Foreskin fibroblast (primary cell): ENCODE results near the genes LRIF1 and CAPZA1.

DNA sequence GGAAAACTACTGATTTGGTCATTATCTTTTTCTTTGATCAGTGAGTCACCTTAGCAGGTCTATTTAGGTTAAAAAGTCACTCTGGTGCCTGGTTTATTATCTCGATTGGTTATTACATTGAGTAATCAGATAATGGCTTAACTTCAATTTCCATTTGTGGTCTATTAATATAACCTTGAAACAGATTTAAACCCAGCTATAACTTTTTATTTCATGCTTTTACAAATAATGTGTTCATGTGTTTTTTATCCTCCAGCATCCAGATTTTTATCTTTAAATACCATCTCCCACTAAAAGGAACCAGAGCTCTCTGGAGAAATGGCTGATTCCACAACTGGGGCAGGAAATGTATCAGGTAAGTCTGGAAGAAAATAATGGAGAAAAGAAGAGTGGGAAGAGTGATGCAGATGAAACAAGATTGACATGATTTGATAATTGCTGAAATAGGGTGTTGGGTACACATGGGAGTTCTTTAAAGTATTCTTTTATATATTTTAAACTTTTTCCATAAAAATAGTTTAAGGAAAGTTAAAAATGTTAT is 2.5 kb upstream of the RBM15 start:
- RRBS, result no CpG with 5 or more reads among the region's 1 CpG

DNA sequence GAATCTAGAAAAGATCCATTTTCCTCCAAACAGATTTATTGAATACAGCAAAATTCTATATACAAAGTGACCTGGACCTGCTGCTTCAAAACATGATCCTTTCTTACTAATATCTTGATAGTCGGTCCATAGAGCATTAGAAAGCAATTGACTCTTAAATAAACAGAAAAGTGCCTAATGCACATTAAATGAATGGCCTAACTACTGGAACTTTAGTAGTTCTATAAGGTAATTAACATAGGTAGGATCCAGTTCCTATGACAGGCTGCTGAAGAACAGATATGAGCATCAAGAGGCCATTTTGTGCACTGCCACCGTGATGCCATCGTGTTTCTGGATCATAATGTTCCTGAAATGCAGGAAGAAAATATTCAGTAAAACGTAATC is 6.3 kb downstream of the LAMTOR5 start:
- RRBS, result no CpG with 5 or more reads among the region's 4 CpGs

- RRBS, result no CpG with 5 or more reads among the region's 3 CpGs
These were observed 3.5 kb downstream of the KCNA3 start for GRCh38 chr1:110671173-110671735.

- RRBS, result no CpG with 5 or more reads among the region's 6 CpGs
These were observed 19.4 kb downstream of the CD53 start for GRCh38 chr1:110892281-110892805.

GRCh38 chr1:110963174-110964128 is at the start of gene LRIF1:
Gene LRIF1, minus strand, starts transcription at chr1:110963922.
- RRBS, result 2% methylated on average over 14 of the region's 68 CpGs

- RRBS, result no CpG with 5 or more reads among the region's 9 CpGs
These were observed 7.6 kb downstream of the CEPT1 start for GRCh38 chr1:111147365-111148305.

DNA sequence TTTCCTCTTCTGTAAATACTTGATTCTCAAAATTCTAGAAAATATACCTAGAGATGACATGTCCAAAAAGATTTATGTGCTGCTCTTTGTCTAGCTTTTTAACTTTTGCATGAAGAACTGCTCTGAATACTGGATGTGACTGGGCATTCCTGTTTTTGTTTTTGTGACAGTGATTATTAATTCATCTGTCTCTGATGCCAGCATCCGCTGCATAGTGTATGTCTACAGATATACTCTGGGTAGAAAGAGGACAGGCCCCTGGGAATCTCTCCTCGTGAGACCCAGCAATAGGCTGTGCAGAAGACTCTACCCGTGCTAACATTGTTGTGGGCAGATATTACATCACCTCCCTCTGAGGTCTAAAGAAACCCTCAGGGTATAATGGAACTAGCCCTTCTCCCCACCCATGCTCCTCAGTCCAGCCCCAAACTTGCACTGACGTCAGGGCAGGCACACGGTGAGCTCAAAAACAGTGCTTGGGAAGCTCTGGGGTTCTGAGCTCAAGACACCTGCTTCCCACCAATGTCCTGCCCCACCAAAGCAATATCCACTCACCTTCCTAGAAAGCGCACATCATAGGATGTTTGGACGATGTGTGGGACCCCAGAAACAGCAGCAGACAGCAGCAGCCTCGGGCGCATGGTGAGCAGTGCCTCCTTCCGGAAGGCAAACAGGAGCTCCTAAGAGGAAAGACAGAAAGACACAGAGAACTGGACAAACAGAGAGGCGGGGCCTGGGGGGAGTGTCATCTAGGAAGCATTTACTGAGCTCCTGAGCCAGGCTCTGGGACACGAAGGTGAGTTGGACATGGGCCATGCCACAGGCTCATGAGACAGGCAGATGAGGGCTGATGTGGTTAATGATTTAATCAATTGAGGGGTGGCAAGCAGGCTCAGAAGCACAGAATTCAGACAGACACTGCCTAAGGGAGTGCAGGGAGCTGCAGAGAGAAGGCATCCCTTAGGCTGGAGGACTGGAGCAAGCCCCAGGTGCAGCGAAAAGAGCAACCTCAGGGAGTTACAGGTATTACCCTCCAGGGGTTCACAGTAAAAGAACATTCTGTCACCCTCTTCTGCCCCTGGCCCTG is 4.8 kb downstream of the OVGP1 start:
- RRBS, result no CpG with 5 or more reads among the region's 13 CpGs

DNA sequence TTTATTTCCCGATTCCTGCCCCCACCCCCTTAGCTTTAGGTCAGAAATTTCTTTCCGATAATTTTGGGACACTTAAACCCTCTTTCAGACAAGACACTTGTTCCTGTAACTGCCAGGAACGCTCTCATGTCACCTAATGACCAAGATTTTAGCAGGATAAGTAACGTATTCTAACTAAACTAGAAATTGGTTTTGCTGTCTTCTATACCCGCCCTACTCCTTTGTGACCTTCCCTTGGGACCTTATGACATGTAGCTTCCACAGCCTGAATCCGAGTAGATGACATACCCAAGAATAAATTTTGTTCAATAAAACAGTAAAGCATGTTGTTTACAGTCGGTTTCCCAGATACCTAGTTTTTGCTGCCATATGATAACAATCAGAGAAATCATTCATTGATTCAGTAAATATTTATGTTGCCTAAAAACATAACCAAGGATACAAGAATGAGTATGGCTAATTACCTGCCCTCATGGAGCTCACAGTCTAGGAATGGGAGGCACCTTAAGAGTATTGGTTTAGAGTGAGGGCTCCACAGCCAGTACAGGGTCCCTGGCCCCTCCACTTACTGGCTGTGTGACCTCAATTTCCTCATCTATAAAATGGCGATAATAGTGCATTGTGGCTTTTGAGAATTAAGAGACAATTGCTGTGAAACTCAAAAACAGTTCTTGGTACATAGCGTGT is 799 bp downstream of the ATP5PB start:
- RRBS, result no CpG with 5 or more reads among the region's 9 CpGs

DNA sequence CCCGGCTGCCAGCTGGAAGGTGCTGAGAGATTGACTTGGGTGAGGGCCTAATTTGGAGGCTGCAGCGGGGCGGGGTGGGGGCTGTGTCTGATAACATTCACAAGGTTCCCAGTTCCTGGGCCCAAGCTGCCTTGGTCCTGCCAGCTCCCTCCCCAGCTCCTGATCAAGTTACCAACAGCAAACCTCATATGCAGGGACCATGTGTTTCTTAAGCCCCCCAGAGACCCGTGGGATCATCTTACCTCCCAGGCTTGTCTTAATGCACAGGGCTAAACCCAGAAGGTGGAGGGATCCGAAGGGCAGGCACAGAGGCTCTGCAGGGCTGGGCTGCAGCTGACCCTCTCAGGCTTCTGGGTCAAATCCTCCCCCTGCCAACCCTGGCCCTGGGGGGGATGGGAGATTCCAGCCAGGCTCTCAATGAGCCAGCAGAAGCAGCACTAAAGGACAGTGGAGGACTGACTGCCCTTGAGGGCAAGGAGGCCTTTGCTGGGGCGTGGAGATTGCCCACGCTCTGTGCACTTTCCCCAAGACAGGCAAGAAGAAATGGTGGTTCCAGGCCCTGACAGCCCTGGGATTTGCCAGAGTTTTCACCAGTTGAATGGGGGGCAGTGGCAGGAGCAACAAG is 9.6 kb downstream of the INKA2 start:
- RRBS, result 42% methylated on average over 1 of the region's 7 CpGs

DNA sequence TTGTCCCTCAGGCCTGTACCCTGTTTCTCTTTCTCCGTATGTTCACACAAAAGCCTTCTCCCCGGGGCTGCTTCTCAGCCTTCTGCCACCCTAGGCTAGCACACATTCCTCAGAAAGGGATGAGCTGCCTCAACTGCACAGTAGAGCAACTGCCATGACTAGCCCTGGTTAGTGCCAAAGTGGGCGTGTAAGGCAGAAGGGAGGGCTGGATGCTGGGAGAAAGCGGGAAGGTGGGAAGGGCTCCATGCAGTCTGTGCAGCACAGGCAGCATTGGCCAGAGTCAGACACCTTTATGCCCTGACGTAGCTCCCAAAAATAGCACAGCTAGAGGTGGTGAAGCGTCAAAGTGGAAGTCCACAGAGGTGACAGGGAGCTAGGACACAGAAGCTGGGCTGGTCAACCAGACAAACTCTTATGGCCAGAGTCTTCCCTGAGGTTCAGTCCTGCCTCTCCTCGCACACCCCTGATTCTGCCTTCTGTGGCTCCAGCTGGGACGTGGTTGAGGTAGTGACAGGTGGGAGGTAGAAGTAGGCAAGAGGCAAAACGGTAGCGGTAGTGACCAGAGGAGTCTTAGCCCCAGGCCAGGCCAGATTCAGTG is 45.4 kb downstream of the DDX20 start:
- RRBS, result no CpG with 5 or more reads among the region's 10 CpGs

GRCh38 chr1:111947920-111948517 is 41.4 kb downstream of the KCND3 start:
- RRBS, result no CpG with 5 or more reads among the region's 5 CpGs

DNA sequence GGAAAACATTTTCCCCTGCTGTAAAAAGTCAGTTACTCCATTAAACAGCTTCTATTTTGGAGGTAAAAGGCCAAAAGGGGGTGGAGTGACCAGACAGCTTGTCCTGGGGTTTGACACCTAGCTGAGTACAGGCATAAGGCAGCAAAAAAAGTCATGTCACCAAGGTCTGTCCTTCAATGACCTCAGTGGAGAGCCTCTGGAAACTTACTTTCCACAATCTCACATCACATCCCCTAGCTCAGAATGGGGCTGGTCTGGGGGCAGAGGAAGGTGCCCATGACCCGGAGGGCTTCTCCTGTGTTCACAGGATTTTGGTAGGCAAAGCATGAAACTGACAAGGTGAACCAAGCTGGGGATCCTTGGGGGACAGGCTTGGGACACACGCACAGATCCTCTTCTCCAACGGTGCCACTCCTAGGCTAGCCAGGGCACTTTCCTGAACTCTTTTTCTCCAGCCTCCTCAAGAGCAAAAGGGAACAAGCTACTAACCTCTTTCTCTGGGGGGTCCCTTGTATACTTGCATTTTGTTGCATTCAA is 1.5 kb downstream of the KCND3 start:
- RRBS, result no CpG with 5 or more reads among the region's 3 CpGs

- RRBS, result no CpG with 5 or more reads among the region's 12 CpGs
These were observed 1.7 kb upstream of the CTTNBP2NL start for GRCh38 chr1:112394054-112395027.

DNA sequence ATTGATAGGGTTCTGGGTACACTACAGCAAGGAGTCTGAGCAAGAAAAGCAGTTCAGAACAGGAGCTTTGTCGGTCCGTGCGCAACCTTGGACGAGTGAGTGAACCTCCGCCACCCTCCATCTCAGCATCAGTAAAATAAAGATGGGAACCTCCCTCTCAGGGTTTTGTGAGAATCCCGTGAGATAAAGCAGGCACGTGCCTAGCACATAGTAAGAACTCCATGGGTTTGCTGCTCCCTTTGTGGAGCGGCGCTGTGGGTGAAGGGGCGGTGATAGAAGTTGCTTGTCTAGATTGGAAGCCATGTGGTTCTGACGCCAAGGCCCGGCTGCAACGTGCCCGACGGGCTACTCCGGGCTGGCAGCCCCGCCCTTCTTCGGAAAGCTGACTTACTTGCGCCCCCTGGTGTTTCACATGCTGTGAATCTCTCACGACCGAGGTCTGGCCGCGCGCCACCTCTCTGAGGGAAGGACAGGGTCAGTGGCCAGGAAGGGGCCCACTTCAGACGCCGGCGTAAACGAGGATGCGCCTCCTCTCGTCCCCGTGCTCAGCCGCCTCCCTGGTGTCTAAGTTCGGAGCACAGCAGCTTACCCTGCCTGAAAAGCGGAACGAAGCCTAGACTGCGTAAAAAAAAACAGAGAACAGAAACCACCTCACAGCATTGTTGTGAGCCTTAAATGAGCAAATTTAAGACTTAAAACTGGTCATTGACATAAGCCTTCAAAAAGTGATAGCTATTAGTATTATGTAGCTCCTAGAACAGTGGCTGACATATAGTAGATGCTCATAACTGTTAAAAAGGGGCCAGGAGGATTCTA is 42.6 kb upstream of the WNT2B start:
- RRBS, result no CpG with 5 or more reads among the region's 36 CpGs

DNA sequence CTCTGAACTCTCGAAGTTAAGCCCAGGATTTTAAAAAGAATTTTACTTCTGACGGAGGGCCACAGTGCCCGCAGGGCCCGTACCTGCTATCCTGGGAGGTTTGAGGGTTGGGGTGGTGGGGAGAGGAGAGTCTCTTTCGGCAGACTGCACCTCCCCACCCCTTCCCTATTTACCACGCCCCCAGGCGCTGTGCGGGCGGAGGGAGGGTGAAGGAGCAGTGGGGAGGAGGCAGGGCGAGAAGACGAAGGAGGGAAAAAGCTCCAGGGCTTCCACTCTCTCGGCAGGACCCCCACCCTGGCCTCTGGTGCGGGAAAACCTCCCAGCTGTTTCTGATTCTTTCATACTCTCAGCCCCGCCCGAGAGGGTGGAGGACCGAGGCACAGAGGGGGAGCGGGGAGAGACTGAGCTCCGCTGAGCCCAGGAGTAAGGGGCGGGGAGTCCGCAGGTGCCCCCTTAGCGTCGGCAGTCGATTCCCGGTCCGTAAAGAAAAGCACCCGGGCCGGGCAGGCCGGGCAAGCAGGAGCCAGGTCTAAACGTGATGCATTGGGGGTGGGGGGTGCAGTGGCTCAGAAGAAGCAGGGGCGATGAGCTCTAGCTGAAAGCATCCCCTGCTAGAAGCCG is 816 bp upstream of the WNT2B start:
- RRBS, result no CpG with 5 or more reads among the region's 31 CpGs

GRCh38 chr1:112619575-112619989 is at the start of gene CAPZA1:
Gene CAPZA1, plus strand, starts transcription at chr1:112619832.
- RRBS, result 1% methylated on average over 13 of the region's 34 CpGs

DNA sequence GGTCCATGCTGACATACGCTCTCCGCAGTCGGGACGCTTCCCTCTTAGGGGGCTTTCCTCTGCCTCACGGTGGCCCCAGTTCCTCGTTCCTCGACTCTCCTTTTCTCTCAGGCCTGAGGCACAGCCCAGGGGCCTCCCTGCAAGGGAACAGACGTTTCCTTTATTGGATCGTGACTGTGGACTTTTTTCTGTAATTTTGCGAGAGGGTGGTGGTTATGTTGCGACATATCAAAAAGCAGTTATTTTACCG is 283 bp downstream of the CAPZA1 start:
- RRBS, result no CpG with 5 or more reads among the region's 12 CpGs

DNA sequence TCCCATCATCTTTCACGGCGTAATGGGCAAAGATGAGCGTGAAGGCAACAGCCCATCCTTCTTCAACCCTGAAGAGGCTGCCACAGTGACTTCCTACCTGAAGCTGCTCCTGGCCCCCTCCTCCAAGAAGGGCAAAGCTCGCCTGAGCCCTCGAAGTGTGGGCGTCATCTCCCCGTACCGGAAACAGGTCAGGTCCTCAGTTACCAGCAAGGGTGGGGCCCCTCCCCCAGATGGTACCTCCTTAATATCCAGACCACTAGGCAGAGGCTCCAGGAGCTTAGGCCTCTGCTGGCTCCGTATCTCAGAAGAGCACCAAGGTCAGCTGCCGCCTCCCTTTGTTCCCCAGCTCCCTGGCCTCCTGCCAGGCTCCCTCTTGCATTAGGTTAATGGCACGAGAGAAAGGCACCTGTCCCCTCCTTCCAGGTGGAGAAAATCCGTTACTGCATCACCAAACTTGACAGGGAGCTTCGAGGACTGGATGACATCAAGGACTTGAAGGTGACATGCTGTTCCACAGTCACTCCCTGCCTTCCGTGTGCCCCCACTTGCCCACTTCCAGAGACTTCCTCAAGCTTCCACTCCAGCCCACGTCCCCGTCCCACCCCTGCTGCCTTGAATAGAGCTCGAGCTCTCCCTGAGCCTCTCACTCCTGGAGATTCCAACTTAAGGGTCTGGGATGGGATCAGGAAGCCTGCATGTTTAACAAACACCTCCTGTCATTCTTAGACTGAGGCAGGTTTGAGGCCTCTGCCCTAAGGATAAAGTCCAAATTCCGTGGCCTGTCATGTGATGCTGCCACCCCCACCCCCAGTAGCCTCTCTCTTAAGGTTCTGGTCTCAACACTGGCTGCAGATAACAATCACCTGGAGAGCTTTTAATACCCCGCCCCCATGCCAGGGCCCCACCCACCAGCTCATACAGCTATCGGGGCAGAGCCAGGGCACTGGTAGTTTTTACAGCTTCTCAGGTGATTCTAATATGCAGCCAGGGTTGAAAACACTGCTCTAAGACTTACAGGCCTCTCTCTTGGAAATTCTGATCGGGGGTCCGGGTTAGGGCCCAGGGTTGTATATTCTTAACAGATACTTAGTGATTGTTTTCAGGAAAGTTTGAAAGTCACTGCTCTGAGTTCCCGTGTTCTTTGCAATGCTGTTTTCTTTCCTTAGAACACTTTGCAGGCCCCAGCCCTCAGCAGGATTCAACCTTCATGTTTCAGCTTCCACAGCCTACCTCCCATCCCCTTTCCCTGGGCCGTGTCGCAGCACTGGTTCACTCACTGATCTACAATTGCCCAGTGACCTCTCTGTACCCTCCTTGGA is 8.2 kb downstream of the RHOC start:
- RRBS, result no CpG with 5 or more reads among the region's 25 CpGs

DNA sequence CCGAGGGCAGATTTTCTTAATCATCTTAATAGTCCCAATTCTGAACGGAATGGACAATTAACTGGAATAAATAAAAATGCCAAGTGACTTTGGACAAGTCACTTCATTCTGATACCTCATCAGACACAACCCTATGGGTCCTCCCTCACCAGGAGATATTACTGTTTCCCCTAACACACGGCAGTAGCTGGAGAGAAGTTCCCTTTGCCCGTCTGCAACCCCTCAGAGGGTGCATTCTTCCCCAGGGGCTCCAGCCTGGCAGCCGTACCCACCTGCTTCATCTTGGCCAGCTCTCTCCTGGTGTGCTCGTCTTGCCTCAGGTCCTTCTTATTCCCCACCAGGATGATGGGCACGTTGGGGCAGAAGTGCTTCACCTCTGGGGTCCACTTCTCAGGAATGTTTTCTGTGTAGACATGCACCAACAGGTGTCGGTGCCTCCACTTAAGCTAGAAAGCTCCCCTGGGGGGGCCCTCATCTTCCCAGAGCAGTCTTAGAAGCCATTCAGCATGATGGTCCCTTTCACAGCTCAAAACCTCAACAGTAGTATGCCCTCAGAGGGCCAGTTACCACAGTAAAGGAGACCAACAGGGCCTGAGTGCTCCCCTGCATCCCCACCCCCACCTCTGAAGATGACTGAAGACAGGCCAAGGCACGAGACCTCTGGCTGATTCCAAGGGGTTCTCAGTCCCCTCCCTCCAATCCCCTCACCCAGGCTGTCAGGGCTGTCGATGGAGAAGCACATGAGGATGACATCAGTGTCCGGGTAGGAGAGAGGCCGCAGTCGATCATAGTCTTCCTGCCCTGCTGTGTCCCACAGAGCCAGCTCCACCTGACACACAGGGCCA is 4.4 kb downstream of the RHOC start:
- RRBS, result no CpG with 5 or more reads among the region's 13 CpGs

- RRBS, result no CpG with 5 or more reads among the region's 5 CpGs
These were observed 2.9 kb downstream of the RHOC start for GRCh38 chr1:112704047-112704481.